NB4 (cell line): ENCODE data around the genes TP53AIP1 and ZBTB44.

GRCh38 chr11:128937403-128937673 lies 5.3 kb downstream of the TP53AIP1 start:
- RRBS = no CpG with 5 or more reads among the region's 7 CpGs

GRCh38 chr11:128942448-128943413 lies at the start of gene TP53AIP1:
TP53AIP1 (minus strand) TSS chr11:128942871.
- RRBS = no CpG with 5 or more reads among the region's 36 CpGs

GRCh38 chr11:129027337-129027715 lies 84.7 kb upstream of the TP53AIP1 start:
- RRBS = no CpG with 5 or more reads among the region's 3 CpGs

DNA sequence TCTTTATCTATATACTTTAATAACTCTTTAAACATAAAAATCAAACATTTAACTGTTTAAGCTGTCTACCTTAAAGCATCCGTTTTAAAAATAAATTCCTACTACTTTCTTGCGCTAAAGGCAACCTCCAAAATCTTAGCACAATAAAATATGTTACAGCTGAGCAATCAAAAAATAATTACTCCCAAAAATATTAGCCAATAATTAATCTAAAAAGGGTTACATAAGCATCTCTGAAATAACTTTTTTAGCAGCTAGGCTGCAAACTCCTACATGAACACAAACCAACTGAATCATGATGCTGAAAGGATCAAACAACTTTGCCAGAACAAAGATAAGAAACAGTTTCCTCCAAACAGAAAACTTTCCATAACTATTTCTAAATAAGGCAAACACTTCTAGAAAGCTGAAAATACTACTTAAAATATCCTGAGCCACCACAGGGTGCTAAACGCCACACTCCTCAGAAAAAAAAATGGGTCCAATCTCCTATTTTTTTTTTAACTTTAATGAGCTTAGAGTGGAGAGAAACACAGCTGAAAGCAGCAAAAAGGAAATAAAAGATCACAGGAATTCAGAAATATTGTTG lies 68.6 kb upstream of the ARHGAP32 start:
- RRBS = no CpG with 5 or more reads among the region's 3 CpGs

- RRBS = no CpG with 5 or more reads among the region's 20 CpGs
Observed at GRCh38 chr11:129611930-129612954, 203.4 kb upstream of the TMEM45B start.

DNA sequence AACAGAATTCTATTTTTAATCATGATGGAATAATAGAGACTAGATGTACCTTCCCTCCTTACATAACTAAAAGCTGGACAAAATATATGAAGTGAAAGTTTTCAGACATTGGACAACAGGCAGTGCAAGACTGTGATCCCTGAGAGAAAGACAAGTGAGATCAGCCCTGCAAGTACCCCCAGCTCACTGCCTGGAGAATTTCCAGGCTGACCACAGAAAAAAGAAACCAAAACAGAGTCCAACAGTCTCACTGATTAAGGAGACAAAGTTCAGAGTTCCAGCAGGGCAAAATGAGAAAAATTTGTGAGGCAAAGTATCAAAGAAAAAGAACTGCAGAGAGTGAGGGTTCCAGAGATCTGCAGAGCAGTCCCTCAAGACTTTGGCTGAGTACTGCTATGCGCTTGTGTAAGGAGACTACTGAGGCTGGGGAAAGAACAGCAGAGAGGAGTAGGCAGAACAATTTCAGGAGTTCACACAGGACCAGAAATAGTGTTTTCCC lies 47.3 kb upstream of the TMEM45B start:
- RRBS = no CpG with 5 or more reads among the region's 1 CpG

- RRBS = no CpG with 5 or more reads among the region's 12 CpGs
Observed at GRCh38 chr11:129894871-129895227, 529 bp downstream of the NFRKB start.

DNA sequence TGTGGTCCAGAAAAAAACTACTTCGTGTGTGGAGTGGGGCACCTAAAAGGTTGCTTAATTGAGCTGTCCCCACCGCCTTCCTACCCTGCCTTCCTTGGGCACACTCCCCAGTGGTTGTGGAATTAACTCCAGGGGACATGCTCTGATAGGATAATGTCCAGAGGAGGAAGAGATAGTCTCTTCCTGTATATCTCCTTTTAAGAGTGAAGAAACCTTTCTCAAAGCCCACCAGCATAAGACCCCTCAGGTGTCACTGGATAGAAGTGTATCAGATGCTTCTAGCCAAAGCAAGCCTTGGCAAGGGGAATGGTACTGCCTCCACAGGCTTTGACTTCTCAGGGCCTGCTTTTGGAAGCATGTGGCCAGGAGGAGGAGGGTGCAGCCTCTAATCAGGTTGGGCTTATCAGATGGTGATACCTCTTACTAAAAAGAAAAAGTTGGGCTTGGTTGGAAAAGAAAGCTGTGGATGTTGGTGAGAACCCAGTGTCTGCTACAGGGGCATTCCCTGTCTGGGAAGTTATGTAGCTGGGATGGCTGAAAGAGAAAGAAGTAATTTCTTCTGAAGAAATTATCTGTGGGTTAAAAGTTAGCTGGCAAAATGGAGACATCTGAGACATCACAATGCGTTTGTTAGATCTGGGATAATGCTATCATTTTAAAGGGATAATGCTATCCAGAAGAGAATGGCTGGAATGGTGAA lies 7.0 kb downstream of the APLP2 start:
- RRBS = no CpG with 5 or more reads among the region's 3 CpGs

GRCh38 chr11:130085924-130086374 lies 16.3 kb downstream of the APLP2 start:
- RRBS = no CpG with 5 or more reads among the region's 6 CpGs

DNA sequence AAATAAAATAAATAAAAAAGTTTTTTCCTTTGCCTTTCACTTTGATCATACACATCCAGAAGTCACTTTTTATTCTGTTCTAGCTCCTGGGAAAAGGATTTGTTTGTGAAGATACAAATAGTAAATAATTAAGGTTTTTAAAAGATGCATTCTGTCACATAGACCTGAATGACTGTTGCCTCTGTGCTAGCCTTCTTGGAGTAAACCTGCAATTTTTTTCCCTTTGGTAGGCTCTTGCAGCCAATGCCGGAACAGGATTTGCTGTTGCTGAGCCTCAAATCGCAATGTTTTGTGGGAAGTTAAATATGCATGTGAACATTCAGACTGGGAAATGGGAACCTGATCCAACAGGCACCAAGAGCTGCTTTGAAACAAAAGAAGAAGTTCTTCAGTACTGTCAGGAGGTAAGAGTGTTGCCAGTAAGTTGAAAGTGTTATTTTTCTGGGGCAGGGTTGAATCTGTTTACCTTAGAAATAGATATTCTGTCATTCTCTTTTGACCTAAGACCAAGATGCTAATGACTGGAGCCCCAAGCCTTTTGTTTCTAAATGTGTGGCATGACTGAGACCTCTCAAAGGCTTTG lies 39.6 kb downstream of the APLP2 start:
- RRBS = no CpG with 5 or more reads among the region's 2 CpGs

DNA sequence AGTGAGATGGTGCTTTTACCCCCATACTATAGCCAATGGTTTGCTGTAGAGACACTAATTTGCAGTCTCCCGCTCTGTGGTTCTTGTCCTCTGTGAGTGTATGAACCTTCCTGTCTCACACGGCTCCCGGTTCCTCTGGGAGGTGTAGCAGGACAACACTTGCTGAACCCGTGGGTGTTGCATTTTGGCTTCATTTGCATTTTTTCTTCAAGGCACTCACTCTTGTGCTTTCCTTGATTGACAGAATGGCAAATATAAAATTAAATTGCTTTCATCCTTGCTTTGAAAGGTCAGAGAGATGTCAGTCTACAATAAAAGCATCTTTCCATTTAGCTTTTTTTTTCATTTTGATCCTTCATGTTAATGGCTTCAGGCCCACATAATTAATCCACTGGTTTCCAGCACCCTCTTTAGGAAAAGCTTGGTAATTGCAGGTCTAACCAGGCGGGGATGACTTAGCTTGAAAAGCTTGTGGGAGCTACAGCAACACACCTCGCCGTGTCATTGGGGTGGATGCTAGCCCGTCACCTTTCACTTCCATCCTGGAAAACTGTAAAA lies 27.5 kb upstream of the ST14 start:
- RRBS = no CpG with 5 or more reads among the region's 8 CpGs

- RRBS = no CpG with 5 or more reads among the region's 13 CpGs
Observed at GRCh38 chr11:130139478-130139925, 20.1 kb upstream of the ST14 start.

GRCh38 chr11:130163244-130164240 lies 4.0 kb downstream of the ST14 start:
- RRBS = no CpG with 5 or more reads among the region's 14 CpGs

- RRBS = no CpG with 5 or more reads among the region's 25 CpGs
Observed at GRCh38 chr11:130213059-130213785, 53.6 kb downstream of the ST14 start.

- RRBS = no CpG with 5 or more reads among the region's 4 CpGs
Observed at GRCh38 chr11:130227478-130227984, 67.9 kb downstream of the ST14 start.

DNA sequence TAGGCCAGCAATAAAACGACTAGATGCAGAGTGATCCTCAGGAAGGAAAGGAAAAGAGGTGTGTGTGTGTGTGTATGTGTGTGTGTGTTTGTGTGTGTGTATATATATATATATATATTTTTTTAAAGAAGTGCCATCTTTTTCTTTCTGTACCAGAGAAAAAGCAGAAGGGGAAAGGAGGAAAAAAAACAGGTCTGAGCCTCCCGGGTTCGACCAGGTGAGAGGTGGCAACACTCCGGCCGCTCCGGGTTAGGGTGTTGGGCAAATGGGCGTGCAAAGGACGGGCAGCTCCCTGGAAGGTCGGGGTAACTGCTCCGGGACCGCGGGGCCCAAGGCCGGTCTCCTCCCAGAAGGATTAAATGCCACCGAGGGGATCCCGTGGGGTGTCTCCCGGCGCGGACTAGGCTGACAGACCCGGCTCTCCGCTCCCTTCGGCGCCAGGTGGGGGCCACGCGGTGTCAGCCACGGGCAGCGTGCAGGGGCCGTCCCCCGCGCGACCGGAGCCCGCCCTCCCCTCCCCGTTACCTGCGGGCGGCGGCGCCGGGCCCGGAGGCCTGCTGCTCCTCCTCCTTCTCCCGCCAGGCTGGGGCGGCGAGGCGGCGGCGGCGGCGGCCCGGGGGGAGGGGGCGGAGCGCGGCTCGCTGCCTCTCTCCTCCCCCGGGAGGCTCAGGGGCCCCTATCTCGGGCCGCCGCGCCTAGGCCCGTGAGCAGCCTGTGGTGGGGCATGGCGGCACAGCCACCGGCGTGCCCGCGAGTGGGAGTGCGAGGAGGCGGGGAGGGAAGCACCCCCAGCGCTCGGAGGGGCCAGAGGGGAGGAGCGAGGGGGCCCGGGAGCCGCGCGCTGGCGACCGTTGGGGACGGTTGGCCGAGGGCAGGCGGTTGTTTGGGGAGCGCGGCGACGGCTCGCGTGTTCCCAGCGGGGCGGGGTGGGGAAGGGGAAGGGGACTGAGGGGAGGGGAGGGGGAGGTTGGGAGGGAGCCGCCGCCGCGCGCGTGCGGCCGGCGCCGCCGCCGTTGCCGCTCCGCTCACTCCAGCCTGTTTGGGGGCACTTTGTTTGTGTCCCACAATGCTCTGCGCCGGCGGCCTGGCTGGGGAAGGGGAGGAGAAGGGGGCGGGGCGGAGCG lies at the start of gene ZBTB44:
ZBTB44 (minus strand) TSS at position 1,068 of the 1,124 bp plus-strand sequence.
- RRBS = 2% methylated on average over 52 of the region's 105 CpGs

DNA sequence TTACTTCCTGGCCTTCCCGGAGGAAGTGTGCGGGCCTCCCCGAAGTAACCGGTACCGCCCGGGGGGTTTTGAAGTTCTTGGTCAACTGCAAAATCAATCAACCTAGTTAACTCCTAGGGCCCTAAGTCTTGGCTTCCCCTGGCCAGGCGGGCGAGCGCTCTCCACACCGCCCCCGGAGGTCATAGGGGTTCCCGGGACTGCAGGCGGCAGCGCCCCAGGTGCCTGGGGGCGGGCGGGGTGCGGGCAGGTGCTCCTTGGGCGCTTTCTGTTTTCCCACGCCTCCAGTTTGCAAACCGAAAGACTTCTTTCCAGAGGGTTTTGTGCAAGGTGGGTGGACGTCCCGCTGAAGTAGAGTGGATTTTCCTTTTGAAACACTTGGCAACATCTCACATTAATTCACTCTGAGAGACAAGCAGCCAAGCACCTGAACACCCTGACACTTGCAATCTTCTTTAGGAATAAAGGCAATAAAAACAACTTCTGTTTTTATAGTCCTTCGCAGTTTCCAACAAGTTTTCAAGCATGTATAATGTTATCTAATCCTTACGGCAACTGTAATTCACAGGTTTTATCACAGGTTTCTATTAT lies 1.1 kb upstream of the ZBTB44 start:
- RRBS = no CpG with 5 or more reads among the region's 24 CpGs

GRCh38 chr11:130390395-130390892 lies 38.0 kb downstream of the ADAMTS8 start:
- RRBS = 69% methylated on average over 1 of the region's 7 CpGs

GRCh38 chr11:130403106-130403917 lies 25.1 kb downstream of the ADAMTS8 start:
- RRBS = no CpG with 5 or more reads among the region's 12 CpGs

DNA sequence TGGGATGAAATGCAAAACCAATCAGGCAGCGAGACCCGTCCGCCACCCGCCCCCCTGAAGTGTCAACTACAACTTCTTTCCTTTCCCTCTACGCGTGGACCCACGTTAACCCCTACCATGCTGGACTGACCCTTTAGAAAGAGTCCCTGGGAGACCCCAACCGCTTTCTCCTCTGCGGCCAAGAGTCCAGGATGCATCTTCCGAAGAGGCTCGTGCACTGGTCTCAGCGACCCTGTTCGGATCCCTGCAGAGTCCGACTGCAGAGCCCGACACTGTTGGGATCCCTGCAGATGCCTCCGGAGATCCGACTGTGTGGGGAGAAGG lies 311 bp upstream of the ADAMTS8 start:
- RRBS = no CpG with 5 or more reads among the region's 17 CpGs